Measurements from ENCODE around the genes PDE11A and PRKRA.

DNA sequence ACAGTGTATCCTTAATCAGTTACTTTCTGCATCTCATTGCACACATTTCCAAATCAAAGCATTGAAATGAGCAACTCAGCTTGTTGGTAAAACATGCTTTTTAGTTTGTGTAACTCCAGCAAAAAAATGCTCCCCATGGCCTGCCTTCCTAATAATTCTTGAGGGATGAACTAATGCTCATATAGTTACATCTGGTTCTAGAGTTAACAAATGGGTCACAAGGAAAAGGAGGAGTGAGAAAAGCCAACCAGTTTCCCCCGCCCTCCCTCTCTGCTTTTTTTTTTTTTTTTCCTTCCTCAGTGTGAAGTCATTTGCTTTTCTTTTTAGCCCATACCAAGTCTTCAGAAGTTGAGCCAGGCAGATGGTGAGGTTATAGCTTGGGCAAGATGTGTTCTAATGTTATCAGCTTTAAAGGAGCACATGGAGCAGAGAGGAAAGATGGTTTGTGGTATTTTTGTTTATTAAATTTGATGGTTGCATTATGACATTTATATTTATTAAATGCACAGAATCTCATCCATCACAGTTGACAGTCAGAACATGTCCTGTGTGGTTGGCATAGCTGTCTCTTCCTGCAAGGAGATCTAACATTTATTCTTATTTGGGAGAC lies 231.8 kb downstream of the MTX2 start:
- PRO-cap, 7 experiments = no peak in any of the 7 experiments

GRCh38 chr2:177241467-177242085 lies 23.0 kb downstream of the NFE2L2 start:
- PRO-cap, 7 experiments = no peak in any of the 7 experiments

- PRO-cap, 7 experiments = no peak in any of the 7 experiments
These were observed 10.6 kb downstream of the NFE2L2 start for GRCh38 chr2:177253751-177254409.

- PRO-cap, 7 experiments = no peak in any of the 7 experiments
These were observed 50.3 kb upstream of the NFE2L2 start for GRCh38 chr2:177314754-177315247.

DNA sequence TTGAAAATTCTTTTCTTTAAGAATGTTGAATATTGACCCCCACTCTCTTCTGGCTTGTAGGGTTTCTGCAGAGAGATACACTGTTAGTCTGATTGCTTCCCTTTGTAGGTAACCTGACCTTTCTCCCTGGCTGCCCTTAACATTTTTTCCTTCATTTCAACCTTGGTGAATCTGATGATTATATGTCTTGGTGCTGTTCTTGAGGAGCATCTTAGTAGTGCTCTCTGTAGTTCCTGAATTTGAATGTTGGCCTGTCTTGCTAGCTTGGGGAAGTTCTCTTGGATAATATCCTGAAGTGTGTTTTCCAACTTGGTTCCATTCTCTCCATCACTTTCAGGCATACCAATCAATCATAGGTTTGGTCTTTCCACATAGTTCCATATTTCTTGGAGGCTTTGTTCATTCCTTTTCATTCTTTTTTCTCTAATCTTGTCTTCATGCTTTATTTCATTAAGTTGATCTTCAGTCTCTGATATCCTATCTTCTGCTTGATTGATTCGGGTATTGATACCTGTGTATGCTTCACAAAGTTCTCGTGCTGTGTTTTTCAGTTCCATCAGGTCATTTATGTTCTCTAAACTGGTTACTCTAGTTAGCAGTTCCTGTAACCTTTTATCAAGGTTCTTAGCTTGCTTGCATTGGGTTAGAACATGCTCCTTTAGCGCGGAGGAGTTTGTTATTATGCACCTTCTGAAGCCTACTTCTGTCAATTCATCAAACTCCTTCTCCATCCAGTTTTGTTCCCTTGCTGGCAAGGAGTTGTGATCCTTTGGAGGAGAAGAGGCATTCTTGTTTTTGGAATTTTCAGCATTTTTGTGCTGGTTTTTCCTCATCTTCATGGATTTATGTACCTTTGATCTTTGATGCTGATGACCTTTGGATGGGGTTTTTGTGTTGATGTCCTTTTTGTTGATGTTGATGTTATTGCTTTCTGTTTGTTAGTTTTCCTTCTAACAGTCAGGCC lies 19.8 kb upstream of the AGPS start:
- PRO-cap, 7 experiments = no peak in any of the 7 experiments

GRCh38 chr2:177626205-177626683 lies 7.7 kb upstream of the TTC30A start:
- PRO-cap, 7 experiments = peak in 1 of 7 experiments; most common minus-strand start chr2:177626406 (in 1)

DNA sequence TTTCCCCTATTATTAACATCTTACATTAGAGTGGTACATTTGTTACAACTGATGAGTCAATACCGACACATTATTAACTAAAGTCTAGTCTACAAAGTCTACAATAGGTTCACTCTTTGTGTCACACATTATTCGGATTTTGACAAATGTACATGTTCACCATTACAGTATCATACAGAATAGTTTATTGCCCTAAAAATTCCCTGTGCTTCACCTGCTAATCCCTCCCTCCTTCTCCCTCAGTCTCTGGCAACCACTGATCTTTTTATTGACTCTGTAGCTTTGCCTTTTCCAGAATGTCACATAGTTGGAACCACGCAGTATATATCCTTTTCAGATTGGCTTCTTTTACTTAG lies 157.5 kb downstream of the PDE11A start:
- PRO-cap, 7 experiments = peak in 2 of 7 experiments; most common minus-strand start position 227 of the sequence (in 2)

DNA sequence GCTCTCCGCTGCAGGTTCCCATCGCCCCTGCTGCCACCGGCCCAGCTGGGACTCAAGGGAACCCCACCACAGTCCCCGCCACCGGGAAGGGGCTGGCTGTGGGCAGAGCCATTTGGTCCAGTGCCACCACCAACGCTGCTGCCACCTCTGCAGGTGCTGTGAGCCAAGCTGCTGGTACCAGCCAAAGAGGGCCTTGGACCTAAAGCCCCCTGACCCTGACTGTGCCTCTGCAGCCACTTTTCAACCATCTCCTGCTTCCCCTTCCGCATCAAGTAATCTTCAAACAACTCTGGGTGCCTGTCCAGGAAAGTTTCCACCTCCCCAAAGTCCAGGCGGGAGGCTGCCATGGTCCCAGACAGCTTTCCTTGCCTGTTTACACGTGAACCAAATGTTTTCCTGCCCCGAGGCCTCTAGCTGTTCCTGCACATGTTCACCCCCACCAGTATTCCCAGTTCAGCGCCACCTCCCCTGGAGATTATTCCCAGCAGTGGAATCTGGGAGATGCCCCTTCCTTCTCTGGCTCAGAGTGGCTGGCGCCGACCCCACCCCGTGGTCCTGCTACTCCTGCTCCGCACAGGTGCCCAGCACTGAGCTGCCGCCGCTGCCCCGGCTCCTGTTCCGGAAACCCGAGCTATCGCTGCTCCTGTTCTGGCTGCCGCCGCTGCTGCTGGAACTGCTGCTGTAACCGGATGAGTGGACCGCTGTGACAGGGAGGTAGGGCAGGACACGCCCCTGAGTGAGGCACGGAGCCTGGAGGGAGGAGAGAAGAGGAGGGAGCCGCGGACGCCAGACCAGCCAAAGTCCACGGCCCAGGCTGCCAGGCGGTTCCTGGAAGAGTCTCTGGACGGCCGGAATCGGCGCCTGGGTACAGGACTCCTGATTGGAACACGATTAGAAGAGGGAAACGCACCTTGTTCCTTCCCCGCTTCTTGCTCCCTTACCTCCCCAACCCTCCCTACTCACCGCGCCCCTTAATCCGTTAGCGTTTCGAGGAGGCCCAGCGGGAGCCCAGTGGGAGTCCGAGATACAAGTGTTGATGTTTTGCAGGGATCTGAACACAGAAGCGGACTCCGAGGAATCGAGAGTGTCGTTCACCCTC lies at the start of gene PDE11A:
Gene PDE11A (minus strand): TSS at position 687 of the 1,099 bp plus-strand sequence.
- PRO-cap, 7 experiments = no peak in any of the 7 experiments

GRCh38 chr2:178441176-178441768 lies 9.7 kb downstream of the PRKRA start:
- PRO-cap, 7 experiments = no peak in any of the 7 experiments

DNA sequence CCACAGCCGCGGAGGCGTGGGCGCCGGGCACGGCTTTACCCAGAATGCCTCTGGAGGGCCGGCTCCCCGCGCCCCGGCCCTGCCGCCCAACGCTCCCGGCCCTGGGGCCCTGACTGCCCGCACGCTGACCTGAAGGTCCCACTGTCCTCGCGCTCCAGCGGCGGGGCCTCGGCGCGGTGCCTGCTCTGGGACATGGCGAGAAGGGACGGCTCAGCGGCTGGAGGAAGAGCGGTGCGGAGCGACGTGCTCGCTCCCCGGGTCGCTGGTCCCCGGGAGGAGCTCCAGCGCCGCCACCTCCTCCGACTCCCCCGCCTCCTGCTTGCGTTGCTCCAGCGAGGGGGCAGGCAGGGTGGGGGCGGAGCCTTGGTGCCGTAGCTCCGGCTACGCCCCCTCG lies at the start of gene PRKRA:
Gene PRKRA (minus strand): TSS at position 339 of the 394 bp plus-strand sequence.
- PRO-cap, 7 experiments = peak in 7 of 7 experiments; most common plus-strand start position 42 of the sequence (in 5); most common minus-strand start position 317 of the sequence (in 7)

- PRO-cap, 7 experiments = no peak in any of the 7 experiments
These were observed 88.8 kb downstream of the PLEKHA3 start for GRCh38 chr2:178568979-178569589.

GRCh38 chr2:178572231-178572709 lies 92.0 kb downstream of the PLEKHA3 start:
- PRO-cap, 7 experiments = no peak in any of the 7 experiments

DNA sequence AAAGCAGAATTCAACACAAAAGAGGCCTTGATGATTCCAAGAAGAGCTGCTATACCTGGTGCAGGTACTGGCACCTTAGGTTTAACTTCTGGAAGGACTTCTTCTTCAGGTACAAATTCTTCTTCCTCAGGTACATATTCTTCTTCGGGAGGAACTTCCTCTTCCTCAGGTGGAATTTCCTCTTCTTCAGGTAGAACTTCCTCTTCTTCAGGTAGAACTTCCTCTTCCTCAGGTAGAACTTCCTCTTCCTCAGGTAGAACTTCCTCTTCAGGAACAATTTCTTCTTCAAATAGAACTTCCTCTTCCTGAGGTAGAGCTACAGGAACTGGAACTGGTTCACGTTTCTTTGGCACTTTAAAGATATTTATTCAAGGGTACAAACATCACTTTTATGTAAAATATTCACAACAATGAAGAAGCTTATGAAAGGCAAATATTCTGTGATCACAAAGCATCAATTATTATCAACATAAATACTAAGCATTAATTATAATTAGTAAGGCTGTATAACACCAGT lies 129.6 kb downstream of the TTN start:
- PRO-cap, 7 experiments = no peak in any of the 7 experiments

- PRO-cap, 7 experiments = no peak in any of the 7 experiments
These were observed 118.5 kb downstream of the TTN start for GRCh38 chr2:178688581-178689331.

GRCh38 chr2:178799445-178799877 lies 7.8 kb downstream of the TTN start:
- PRO-cap, 7 experiments = no peak in any of the 7 experiments

- PRO-cap, 7 experiments = no peak in any of the 7 experiments
These were observed 118.6 kb upstream of the CWC22 start for GRCh38 chr2:180125704-180126012.

DNA sequence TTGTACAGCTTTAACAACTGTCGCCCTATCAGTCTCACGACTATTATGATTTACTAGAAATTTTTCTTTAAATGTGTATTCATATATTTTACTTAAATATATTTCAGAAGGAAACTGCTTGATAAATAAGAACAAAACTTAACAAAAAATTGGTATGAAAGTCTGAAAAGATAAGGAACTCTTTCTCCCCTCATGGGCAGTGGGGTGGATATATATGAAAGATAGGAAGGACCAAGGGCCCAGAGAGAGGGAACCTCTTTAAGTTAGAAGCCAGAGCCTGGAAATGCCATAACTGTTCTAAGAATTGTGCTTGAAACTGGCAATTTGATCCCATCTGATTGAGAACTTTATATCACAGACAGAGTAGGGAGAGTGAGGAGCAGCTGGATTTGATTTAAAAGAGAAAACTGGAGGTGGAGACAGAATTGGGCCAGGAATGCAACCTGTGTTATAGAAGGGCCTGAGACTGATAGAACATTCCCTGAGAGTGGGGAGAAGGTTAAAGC lies 36.3 kb downstream of the UBE2E3 start:
- PRO-cap, 7 experiments = no peak in any of the 7 experiments

- PRO-cap, 7 experiments = peak in 4 of 7 experiments; most common minus-strand start chr2:181146189 (in 2)
These were observed 165.6 kb downstream of the UBE2E3 start for GRCh38 chr2:181145984-181146508.

GRCh38 chr2:181224962-181225322 lies 232.2 kb upstream of the ITGA4 start:
- PRO-cap, 7 experiments = peak in 1 of 7 experiments; most common plus-strand start chr2:181225077 (in 1)

DNA sequence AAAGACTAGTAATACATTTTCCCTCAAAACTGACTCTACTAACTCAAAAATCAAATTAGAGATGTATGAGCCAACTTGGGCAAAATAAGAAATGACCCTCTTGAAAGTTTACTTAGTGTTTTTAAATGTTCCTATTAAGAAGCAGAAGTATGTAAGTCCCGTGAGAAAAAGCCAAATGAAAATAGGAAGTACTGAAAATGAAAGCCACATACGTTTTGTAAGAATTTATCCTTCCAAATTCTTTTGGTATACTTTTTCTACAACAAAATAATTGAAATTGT lies 148.0 kb upstream of the ITGA4 start:
- PRO-cap, 7 experiments = no peak in any of the 7 experiments

All from T-cell (primary cell).